ENCODE measurements around the genes OR51D1, OR52R1, OR51A7, OR51V1, OR51B4 and OR51B6.

DNA sequence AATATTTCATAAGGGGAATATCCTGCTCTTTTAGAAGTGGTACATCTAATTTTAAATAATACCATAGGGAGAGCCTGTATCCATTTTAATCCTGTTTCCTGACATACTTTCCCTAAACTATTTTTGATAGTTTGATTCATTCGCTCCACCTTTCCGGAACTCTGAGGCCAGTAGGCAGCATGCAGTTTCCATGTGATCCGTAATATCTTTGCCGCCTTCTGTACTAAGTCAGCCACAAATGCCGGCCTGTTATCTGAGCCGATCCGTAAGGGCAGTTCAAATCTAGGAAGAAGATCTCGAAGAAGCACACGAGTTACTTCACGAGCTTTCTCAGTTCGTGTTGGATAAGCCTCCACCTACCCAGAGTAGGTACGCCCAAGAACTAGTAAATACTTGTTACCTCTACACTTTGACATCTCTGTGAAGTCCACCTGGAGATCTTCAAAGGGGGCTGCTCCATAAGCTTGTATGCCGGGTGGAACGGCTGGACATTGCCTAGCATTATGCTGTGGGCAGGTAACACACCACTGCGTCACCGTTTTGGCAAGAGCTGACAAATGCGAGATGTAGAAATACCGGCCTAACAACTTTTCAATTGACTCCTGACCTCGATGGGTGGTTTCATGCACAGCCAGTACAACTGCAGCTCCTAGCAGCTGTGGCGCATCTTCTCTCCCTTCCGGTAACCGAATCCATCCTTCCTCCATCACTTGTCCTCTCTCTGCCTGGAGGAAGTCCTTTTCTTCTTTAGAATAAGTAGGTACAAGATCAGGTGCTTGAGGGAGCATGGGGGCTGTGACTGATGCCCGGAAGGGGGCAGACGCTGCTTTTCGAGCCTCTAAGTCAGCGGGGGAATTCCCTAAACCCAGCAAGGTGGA, 97.8 kb upstream of the ZNF195 start:
- RAMPAGE, total RNA = no peak

DNA sequence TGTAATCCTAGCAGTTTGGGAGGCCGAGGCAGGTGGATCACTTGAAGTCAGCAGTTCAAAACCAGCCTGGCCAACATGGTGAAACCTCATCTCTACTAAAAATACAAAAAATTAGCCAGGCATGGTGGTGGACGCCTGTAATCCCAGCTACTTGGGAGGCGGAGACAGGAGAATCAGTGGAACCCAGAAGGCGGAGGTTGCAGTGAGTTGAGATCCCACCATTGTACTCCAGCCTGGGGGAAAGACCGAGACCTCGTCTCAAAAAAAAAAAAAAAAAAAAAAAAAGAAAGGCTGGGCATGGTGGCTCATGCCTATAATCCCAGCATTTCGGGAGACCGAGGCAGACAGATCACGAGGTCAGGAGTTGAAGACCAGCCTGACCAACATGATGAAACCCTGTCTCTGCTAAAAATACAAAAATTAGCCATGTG, 6.1 kb downstream of the NUP98 start:
- RAMPAGE, total RNA = no peak

DNA sequence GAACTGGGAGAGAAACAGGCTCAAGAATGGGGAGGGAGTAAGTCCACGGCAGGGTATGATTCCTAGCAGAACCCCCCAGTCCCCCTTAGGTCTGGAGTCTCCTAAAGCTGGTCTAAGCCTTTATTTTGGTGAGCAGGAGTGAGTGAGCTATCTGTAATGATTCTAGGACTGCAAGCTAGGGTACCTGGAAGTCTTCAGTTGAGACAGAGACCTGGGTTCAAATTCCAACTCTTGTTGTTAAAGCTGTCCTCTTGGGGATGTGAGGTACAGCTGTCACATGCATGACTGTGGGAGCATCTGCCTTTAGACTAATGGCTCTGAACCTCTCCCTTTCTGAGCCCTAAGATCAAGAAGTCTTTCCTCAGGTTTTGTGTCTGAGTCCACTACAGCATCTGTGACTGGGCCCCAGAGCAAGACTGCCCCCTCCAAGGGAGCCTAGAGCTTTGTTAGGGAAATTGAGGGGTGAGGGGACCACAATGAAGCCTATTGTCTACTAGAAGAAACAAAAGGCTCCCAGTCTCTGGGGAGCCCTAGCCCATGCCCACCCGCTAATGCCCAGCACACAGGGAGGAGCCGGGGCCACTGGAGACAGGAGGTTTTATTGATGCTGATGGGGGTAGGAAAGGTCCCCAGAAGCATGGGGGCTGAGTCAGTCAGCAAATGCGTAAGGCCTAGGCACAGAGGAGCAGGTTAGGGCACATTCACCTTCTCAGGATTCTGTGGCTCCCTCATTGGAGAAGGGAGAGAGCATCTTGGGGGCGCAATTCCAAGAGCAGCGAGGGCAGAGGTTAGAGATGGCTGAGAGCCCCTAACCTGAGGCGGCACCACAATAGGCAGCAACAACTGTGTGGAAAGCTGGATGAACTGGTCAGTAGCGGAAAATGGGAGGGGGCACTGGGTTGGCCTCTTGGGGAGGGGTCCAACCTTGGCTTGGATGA, 14.1 kb downstream of the RHOG start:
- RAMPAGE, total RNA = no peak

GRCh38 chr11:3834578-3835669, 5.8 kb downstream of the RHOG start:
- RAMPAGE, total RNA = no peak

DNA sequence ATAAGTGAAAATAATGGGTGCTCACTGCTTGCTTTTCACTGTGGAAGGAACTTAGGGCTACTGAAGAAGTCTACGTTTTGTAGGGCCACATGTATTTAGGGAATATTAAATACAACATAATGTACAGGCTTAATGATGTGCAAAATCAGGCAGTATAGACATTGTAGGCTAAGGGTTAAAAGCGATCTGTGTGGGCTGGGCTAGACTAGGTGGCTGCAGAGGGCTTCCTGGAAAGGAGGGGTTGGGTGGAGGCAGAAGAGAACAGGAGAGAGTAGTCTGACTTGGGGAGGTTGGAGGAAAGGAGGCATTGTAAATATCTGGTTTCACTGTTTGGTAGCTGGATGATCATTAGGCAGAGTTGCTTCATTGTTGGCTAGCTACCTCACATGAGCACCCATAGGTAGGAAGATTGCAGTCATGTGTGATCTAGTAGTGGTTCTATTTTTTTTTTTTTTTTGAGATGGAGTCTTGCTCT, 5.4 kb downstream of the STIM1 start:
- RAMPAGE, total RNA = no peak

DNA sequence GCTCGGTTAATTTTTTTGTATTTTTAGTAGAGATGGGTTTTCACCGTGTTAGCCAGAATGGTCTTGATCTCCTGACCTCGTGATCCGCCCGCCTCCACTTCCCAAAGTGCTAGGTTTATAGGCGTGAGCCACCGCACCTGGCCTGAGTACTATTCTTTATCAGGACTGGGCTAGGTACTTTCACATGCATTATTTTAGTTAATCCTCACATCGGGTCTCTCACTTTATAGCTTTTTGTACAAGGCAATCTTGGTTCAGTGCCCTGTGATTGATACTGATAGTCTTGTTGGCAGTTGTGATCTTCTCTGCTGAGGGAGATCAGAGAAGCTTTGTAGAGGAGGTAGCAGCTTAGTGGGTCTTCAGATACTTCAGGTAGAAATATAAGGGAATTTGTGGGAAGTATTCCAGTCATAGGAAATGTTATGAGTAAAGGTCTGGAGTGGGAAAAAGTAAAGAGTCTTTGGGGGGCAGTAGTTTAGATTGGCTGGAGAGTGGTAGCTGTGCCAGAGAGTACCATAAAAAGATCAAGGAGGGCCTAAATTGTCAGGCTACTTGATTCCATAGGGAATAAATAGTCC, 13.8 kb downstream of the STIM1 start:
- RAMPAGE, total RNA = no peak

DNA sequence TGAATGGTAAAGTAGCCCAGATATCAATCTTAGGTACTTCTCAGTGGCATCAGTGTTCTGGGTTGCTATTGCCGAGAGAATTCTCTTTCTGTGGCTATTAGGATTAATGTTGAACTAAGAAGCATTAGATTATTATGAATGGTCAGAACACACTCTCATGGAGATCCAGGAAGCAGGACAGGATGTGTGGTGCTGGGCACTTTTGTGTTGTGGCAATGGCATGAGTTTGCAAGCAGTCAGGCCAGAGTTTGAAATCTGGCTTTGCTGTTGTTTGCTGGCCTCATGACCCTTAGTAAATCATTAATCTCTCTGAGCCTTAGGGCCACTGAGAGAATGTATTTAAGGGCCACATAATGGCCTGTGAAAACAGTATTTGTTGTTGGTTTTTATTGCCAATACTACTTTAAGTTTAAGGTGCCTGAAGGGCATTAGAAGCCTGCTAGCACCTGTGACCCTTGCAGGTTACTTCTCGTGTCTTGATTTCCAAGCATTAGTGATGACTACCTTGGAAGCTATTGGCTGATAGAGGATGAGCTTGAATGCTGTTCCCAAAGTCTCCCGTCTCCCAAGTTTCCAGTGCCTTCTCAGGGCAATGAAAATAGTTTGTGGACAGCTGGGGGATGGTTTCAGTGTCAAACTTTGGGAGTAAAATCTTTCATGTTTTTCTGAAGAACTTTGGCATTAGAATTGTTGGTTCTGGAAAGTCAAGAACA, 24.5 kb downstream of the STIM1 start:
- RAMPAGE, total RNA = no peak

- RAMPAGE, total RNA = no peak
These were observed 35.3 kb upstream of the RRM1 start for GRCh38 chr11:4059135-4059901.

- RAMPAGE, total RNA = no peak
These were observed 87.5 kb downstream of the RRM1 start for GRCh38 chr11:4182027-4182544.

DNA sequence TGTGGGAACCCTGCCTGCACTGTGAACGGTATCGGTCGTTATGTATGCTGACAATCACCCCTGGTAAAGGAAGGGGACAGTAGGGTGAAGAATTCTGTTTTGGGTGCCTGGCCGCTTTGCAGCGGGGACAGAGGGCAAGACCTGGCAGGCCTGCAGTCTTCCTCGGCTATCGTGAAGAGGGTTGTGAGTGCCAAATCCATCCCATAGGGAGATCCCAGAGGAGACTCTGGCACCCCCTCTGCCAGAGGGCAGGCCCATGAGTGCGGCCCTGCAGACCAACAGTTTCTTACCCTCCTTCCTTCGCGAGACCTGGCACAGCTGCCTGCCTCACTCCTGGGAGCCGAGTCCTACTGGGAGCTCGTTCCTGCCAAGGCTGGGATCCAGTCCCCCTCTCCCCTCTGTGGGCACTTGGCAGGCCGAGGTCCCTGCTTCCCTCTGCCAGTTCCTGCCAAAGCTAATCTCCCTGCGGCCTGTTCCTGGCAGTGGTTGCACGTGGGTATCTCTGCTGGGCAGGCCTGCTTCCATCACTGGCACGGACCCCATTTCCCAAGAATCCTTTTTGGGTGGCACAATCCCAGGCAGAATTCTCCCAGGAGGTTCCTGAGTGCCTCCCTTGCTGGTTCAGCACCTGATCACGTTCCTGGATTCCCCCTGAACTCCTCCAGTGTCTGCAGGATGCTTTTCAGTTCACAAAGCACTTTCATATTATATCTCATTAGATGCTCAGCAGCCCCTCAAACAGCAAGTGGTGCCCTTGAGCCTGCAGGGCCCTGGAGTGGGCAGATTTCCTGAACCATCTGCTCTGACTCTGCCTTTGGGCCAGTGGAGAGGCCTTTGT, 96.4 kb downstream of the RRM1 start:
- RAMPAGE, total RNA = no peak

DNA sequence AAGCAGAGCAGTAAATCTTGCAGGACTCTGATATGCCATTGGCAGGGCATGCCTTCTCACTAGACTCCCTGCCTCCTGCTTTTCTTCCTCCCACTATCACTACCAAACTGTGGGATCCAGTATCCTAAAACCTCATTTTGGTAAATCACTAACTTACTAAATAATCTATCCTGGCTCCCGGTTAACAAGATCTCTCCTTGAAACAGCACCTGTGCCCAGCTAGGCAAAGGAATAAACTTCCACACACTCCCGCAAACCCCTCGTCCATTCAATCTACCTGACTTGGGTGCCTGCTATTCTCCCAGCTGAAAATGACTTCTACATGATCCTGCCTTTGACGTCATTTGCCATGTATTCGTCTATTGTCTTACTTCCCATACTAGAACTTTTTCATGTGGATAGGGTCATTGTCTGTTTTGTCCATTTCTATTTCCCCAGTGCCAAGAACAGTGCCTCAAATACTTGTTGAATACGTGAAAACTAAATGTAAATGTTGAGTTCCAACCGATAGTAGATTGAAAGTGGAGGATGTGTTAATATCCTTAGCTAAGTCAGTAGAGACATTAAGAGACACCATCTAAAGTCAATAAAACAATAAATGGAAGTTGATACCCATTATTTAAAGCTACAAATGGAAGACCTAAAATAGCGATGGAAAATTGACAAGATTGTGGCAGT, 1.0 kb downstream of the TRIM68 start:
- RAMPAGE, total RNA = no peak

- RAMPAGE, total RNA = no peak
These were observed at the start of gene OR51D1 for GRCh38 chr11:4637105-4637619. Gene OR51D1, plus strand, starts transcription at chr11:4637477.

DNA sequence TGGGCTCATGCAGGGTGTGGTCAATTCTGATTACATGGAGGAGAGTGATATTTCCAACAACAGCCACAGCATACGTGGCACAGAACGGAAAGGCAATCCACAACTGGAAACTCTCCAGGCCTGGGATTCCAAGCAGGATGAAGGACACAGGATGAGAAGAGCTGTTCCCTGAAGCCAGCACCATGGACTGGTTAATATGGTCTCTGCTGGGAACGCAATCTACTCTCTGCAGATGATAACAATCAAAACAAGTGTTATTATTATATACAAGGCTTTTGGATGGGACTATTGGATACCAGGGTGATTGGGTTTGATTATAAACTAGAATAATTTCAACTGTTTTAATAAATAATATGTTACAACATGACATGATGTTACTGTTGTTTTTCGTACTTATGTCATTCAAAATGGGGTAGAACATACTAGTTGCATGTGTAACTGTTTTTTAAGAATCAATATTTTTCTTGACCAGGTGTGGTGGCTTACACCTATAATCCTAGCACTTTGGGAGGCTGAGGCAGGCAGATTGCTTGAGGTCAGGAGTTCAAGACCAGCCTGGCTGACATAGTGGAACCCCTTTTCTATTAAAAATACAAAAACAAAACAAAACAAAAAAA, at the start of gene OR52R1:
Gene OR52R1, minus strand, starts transcription at position 184 of the 617 bp plus-strand sequence.
- RAMPAGE, total RNA = no peak

- RAMPAGE, total RNA = no peak
These were observed at the start of gene OR51A7 for GRCh38 chr11:4903388-4903991. Gene OR51A7, plus strand, starts transcription at chr11:4903783.

- RAMPAGE, total RNA = no peak
These were observed 6.9 kb upstream of the OR52E2 start for GRCh38 chr11:5066328-5066668.

DNA sequence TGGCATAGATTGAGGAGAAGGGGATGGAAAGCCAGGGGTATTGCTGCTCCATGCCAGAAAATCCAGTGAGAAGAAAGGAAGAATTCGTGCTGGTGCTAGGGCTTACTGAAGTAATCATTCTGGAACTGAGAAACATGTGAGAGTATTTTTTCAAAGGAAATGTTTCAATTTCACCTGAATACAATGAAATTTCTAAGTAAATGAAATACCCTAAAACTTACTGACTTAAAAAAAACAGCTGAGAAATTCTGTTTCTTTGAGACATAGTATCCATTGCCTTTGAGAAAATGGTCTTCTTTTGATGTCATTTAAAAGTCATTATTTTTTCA, at the start of gene OR51V1:
Gene OR51V1, minus strand, starts transcription at position 118 of the 329 bp plus-strand sequence.
- RAMPAGE, total RNA = no peak

- RAMPAGE, total RNA = no peak
These were observed 1.4 kb downstream of the HBG1 start for GRCh38 chr11:5247917-5249031.

DNA sequence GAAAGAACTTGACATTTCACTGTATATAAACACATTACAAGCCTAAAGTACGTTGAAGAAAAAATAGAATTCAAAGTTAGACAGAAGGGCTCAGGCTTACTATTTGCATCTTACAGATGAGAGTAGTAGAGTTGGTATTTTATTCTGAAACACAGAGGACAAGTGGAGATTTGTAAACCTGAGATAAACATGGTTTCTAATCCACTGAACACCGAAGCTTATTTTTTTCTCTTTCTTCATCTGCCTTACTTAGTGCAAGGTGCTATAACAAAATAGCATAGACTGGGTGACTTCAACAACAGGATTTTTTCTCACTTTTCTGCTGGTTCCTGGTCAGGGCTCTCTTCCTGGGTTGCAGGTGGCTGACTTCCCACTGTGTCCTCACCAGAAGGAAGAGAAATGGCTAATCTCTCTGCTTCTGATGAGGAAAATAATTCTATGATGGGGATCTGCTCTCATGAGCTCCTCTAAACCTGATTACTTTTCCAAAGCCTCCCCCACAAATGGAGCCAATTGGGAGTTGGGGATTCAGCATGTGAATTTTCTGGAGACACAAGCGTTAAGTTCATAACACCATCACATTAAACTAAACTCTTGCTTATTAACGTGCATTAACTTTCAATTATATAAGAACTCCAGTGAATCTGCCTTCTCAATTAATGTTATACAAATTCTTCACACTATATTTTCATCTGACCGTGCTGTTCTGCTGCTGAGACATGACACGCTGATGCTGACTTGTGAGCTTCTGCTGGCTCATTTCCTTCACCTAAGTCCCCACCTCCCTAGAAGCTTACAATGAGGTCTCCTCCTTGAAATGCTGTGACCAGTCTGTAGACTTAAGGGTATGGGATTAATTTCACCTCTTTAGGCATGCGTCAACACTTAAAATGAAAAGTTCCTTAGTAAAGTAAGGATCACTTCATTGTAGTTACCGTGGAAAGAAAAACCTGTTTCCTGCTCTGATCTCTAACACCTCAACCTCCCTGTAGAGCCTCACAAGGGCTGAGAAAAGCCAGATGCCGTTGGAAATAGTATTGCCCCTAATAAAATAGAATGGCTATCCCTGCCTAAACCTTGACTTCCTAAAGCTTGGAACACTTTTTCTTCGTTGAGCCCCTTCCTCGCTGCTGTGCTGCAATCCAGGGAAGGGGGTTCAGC, 2.4 kb upstream of the HBG1 start:
- RAMPAGE, total RNA = no peak

DNA sequence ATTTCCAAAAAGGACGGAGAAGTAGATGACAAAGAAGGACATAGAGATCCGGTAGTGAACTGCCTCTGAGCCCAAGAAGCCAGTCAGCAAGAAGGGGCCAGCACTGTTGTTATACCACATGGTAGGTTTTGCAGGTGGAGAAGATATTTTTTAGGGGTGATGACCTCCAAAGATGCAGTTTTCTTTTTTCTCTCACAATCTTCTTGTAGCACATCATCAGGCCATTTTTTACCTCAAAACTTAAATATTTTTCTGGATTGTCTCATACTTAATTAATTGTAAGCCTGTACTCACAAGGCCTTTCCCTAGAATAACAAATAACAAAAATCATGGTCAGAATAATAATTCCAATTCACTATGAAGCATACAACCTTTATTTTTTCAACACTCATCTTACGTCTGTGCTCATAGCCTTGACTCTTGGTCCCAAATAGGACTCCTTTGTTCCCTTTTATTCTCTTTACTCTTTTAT, at the start of gene OR51B4:
Gene OR51B4, minus strand, starts transcription at position 120 of the 472 bp plus-strand sequence.
- RAMPAGE, total RNA = no peak

- RAMPAGE, total RNA = no peak
These were observed at the start of gene OR51B6 for GRCh38 chr11:5351062-5351636. Gene OR51B6, plus strand, starts transcription at chr11:5351508.